Airway epithelial cell (primary cell): ENCODE measurements around a stretch of chr7.

GRCh38 chr7:12556038-12556385, 14.5 kb upstream of the SCIN start:
- RAMPAGE, long total RNA = no peak

DNA sequence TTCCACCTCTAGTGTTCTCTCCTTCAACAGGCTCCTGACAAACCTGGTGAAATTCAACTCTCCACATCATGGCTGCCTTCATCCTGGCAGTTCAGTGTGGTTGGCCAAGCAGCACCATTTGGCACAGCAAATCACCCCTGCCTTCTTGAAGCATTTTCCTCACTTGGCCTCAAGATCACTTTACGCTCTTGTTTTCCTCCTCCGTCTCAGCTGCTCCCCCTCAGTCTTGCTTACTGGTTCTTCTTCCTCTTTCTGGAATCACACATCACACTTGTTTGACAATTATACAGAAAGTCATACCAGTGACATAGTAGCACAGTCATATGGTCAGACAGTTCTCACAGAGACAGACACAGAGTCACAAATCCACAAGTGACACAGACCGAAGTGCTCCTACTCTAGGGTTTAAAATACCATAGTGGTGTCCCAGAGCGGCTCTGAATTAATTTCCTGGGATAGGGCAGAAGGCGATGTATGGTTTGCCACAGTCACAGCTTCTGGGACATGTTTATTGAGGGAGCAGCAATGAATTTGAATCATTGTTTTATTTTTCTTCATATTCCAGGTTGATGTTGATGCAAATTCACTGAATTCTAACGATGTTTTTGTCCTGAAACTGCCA, 43.7 kb upstream of the ARL4A start:
- RAMPAGE, long total RNA = no peak

DNA sequence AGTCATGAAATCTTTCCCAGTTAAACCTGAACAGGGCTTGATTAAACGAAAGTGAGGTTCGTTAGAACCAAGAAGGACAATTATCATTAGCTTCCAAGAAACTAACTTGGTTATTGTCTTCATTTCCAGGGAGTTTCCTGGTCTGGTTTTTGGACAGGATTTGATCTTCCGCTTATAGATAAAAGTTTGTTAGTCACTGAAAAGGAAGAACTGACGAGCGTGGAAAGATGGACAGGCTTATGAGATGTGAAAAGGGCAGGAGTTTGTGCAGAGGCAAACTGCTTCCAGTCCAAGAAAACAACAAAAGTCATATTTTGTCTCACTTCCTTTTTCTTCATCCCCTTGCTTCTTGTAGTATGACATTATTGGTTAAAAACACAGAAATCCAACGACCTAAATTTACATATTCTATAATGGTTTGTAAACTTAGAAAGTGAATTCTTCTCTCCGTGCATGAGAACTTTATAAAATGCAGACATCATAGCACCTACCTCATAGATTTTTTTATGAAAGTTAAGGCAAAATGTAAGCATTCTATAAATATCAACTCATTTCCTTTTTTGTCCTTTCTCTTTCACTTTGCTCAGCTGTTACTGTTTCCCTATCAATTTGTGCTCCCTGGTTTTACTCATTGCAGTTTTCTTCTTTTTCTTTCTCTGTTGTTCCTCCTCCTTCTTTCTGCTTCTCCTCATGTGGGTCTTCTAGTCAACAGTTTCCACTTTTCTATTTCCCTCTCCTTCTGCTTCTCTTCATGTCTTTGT, 370.1 kb downstream of the ARL4A start:
- RAMPAGE, long total RNA = no peak

GRCh38 chr7:13981018-13981673, 8.3 kb downstream of the ETV1 start:
- RAMPAGE, long total RNA = no peak

- RAMPAGE, long total RNA = no peak
These were observed 217.8 kb upstream of the ETV1 start for GRCh38 chr7:14207333-14207614.

DNA sequence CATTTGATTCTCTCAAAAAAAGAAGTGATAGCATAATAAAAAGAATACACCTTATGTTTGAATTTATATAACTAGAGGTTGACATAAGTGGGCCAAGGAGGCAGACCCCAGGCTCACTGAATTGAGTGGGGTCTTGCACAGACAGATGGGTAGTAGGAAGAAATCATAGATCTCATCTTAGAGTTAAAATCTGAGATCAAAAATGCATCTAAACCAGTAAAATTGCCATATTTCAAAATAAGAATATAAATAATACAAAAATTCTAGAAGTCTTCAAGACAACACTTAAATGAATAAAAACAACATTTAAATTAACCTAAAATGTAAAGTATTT, 231.0 kb downstream of the DGKB start:
- RAMPAGE, long total RNA = no peak

DNA sequence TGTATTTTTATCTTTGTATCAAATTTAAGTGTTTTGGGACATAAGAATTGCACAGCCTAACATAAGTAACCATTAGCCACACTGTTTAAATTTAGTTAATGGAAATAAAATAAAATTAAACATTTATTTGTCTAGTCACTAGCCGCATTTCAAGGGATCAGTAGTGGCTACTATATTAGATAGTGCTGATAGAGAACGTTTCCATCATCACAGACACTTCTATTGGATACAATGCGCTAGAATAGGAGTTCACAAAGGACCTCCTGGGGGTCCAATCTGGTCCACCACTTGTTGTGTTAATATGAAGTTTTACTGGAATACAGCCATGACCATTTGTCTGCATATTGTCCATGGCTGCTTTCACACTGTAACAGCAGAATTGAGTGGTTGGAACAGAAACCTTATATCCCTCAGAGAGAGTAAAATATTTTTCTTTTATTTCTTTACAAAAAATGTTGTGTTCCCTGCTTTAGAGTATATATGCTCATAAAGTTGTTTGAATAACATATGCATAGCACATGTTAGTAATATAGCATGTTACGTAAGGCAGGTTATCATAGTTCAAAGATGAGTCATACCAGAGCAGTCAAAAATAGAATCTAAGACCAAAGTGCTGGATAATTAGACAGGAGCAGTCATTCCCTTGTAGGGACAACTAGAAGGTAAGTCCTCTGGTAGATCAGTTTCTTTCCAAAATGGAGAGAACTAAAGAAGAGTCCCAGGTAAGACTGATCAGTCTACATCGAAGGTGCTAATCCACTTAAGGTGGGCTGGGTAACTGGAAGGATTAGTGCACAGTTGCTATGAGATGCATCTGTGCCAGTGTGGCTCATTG, 14.8 kb downstream of the BZW2 start:
- RAMPAGE, long total RNA = no peak

GRCh38 chr7:16667287-16667878, 21.4 kb downstream of the BZW2 start:
- RAMPAGE, long total RNA = no peak

DNA sequence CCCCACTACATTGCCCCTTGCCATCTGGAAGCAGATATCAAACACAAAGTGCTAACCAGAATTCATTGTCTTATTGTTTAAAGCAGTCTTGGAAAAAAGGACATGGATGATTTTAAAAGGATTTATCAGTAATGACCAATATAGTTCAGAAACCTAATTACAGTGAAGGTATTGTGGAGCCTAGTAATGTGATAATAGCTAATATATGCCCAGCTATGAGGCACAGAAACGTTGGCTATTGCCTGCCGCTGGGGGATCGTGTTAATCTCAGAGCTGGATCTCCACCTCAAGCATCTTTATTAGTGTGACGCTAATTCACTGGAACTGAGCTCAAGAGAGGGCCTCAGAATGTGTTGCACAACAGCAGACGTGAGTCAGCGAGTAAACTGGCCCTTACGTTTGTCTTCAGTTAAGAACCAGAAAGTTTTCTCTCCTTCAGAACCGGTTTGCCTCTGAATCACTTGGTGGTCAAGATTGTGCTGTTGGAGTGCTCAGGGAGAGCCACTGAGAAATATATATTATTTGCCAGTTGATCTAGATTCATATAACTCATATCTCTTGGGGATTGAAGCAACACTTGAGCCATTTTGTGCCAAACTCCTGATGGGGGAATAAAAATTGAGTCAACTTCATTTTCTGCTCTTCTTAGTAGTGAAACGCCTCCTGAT, 22.0 kb downstream of the BZW2 start:
- RAMPAGE, long total RNA = no peak

GRCh38 chr7:16795670-16796340, 9.0 kb downstream of the AGR2 start:
- RAMPAGE, long total RNA = no peak

DNA sequence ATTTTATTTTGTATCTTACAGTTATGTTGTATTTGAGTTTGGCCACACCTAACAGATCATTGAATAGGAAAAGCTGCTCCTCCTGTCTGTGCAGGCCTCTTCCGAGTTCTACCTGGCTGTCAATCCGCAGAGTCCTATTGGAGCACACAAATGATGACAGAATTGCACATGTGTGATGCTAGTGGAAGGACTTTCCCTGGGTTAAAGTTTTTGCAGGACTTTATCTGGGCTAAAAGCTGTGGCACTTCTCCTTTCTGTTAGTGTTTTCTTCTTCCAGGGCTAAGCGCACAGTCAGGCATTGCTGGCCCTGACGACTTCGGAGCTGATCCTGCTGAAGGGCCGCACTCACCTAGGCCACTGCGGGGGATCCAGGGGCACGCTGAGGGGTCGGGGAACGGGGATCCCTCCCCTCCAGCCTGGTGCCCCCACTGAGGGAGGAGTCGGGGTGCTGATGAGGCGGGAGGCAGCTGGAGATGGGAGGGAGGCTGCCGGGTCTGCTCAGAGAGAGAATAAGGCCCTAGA, 31.2 kb downstream of the AGR3 start:
- RAMPAGE, long total RNA = no peak

- RAMPAGE, long total RNA = no peak
These were observed 108.2 kb upstream of the AGR3 start for GRCh38 chr7:16989808-16990624.

- RAMPAGE, long total RNA = no peak
These were observed 173.4 kb upstream of the AHR start for GRCh38 chr7:17125017-17125428.

DNA sequence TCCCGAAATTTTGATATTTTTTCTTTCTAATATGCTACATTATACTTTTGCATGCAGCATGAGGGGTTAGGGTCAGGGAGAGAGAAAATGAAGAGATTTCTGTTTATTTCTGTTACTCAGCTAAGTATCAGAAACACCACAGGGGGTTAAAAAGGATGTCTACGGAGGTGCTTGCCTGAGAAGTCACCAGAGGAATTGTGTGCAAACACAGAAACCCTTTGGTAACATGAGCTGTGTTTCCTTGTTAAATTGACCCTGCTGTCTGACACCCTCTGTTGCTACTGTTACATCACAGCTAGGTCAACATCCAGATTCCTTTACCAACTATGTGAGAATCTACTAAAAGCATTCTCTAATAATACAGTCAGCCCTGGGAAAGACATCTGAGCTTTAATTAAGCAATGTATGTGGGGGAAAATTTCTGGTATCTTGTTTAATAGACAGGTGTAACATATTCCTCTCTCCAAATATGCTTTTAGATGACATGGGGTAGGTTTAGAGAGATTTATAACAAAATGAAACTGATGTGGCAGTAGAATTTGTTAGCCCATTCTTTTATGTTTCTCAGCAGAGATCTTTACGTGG, 168.1 kb upstream of the AHR start:
- RAMPAGE, long total RNA = no peak

DNA sequence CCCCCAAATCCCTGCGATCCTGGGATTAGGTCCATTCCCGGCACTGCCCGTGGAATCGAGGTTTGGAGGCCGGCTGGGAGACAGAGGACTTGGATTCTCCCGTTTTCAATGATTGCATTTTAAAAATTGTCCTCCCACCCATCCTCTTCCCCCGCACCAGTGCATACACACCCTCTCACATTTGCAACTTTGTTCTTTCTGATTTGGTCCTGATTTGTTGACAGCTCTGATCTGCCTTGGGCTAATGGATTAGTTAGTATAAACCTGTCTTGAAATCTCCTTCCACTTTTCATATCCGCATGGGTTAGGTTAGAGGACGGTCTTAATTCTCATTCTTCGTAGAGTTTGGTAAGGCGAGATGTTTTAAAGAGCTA, 941 bp downstream of the AHR start:
- RAMPAGE, long total RNA = no peak

GRCh38 chr7:17307092-17307472, 8.6 kb downstream of the AHR start:
- RAMPAGE, long total RNA = no peak

GRCh38 chr7:17338942-17339826, 40.7 kb downstream of the AHR start:
- RAMPAGE, long total RNA = no peak

DNA sequence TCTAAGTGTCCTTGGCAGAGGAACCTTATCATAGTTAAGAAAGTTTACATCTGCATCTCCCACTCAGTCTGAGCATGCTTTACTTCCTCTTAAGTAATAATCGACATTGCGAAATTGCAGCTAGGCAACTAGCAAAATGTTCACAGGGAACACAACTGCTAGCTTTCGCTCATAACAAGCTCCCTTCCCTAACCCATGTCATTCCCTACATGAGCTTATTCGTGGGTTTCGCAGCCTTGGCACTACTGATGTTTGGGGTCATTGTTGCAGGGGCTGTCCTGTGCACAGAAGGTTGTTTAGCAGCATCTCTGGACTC, 71.6 kb downstream of the AHR start:
- RAMPAGE, long total RNA = no peak

DNA sequence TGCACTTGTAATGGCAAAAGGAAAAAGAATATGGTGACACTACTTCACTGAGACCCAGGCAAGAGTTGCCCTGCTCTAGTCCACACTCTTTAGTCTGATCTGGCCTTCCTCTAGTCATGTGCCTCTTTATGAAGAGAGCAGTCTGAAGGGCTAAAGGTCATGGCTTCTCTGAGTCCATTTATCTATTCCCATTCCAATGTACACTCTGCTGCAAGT, 209.2 kb downstream of the AHR start:
- RAMPAGE, long total RNA = no peak

- RAMPAGE, long total RNA = no peak
These were observed 226.0 kb downstream of the AHR start for GRCh38 chr7:17524322-17524916.